Measurements from ENCODE around the gene NOL8.

DNA sequence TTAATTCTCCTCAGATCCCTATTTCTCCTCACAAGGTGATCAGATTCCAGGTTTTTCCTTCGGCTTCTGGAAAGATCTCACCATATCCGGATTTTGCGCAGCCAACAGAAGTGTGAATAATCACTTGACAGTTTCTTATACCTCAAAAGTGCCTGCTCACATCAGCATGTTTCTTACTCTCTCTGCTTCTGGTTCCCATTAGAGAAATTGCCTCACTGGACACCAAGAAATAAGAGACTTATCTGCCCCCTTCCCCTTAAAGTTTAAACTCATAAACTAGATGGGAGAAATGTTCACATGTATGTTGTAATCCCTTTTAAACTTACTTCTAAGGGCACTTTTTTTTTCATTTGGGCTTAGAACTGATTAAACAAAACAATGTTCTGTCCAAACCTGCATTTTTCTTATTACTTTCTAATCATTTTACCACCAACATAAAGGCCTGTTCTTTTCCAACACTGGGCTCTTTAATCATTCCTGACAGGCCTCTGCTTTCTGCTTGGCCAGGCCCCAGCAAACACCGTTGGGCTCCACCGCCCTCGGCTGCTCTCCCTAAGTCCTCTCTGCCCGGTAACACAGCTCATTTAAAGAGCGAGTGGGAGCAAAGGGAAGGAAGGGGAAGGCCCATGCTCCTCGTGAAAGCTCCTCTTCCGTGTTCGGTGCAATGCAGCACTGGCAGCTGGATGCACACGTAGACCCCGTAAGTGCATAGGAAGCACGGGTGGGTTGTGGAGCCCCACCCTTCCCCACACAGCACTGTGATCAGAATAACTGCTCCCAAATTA is 53.4 kb downstream of the ROR2 start:
- PRO-cap: no peak
- CAGE, long polyA plus RNA: no peak

DNA sequence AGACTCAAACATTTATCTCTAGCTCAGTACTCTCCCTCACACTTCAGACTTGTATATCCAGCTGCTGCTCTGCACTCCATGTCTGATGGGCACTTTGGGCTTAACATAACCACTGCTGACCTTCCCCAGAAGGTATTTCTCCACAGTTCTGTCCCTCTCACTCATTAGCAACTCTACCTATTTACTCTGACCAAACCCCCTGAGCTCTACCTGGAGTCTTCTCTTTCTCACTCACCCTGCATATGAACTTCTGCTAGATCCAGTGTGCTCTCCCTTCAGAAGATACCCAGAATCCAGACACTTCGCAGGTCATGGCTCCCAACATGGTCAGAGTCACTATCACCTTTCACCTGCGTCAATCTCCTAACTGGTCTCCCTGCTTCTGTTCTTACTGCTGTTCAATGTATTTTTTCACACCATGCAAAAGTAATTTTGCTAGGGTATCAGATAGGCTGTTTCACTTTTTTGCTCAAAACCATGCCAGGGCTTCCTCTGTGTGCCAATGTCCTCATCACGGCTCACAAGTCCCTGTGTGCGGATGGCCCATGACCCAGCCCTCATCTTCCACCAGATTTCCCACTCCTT is 71.8 kb downstream of the SPTLC1 start:
- PRO-cap: no peak
- CAGE, long polyA plus RNA: no peak

DNA sequence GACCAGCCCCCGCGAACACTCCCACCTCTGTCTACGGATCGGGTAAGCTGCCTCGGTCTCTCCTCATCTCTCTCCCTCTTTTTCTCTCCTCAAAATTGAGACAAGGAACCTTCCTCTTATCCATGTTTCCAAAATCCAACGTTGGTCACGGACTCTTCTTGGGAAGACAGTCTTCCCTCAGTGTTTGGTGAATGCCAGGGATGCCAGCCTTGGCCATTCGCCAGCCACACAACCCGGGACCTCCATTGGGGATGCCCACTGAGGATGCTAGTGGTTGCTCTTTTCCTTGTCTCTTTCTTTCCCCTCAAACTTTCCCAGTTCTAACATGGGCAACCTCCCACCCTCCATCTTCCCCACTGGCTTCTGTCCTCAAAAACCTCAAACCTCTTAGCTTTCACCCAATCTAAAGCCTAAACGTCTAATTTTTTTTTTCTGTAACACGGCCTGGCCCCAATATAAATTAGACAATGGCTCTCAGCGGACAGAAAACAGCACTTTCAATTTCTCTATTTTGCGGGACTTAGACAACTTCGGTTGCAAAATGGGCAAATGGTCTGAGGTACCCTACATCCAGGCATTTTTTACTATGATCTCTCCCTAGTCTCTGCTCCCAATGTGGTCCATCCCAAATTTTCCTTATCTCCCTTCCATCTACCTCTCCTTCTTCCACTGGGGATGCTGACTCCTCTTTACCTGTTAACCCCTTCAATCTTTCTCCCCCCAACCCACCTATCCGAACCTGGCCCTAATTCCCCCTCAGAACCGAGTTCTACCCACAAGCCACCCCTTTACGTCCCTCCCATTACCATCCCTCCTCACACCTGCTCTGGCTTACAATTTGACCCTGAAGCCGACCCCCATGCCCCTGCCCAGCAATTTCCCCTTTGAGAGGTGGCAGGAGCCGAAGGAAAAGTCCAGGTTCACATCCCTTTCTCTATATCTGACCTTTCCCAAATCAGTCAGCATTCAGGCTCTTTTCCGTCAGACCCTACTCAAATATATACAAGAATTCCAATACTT is 42.7 kb downstream of the SPTLC1 start:
- PRO-cap: no peak
- CAGE, long polyA plus RNA: no peak

DNA sequence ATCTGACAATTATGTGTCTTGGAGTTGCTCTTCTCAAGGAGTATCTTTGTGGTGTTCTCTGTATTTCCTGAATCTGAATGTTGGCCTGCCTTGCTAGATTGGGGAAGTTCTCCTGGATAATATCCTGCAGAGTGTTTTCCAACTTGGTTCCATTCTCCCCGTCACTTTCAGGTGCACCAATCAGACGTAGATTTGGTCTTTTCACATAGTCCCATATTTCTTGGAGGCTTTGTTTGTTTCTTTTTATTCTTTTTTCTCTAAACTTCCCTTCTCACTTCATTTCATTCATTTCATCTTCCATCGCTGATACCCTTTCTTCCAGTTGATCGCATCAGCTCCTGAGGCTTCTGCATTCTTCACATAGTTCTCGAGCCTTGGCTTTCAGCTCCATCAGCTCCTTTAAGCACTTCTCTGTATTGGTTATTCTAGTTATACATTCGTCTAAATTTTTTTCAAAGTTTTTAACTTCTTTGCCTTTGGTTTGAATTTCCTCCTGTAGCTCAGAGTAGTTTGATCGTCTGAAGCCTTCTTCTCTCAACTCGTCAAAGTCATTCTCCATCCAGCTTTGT is 28.4 kb downstream of the SPTLC1 start:
- PRO-cap: no peak
- CAGE, long polyA plus RNA: no peak

- PRO-cap: no peak
- CAGE, long polyA plus RNA: no peak
Observed at GRCh38 chr9:92140417-92140616, 25.1 kb upstream of the SPTLC1 start.

DNA sequence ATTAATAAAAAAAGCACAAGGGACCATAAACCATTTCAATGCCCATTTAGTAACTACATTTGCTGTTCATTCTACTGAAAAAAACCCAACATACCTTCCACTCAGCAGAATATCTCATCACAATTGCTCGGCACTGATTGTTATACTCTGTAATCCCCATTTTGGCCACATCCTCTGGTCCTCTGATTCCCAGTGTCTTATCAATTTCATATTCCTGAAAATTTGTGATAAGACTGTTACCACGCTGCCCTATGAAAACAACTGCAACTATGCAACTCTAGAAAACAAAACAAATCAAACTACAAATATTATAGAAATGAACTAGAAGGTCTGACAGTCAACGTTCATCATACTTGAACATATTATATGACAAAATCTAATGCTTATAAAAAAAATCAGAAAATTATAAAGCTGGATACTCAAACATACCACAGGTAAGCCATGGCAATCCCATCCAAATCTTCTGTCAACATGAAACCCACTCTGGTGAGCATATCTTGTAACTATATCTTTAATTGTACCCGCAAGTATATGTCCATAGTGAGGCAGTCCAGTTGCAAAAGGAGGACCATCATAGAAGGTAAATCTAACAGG is 5.7 kb downstream of the IARS1 start:
- PRO-cap: no peak
- CAGE, long polyA plus RNA: no peak

GRCh38 chr9:92292893-92293114 is 693 bp downstream of the IARS1 start:
- PRO-cap: no peak
- CAGE, long polyA plus RNA: no peak

GRCh38 chr9:92310457-92310839 is 14.7 kb downstream of the NOL8 start:
- PRO-cap: no peak
- CAGE, long polyA plus RNA: no peak

DNA sequence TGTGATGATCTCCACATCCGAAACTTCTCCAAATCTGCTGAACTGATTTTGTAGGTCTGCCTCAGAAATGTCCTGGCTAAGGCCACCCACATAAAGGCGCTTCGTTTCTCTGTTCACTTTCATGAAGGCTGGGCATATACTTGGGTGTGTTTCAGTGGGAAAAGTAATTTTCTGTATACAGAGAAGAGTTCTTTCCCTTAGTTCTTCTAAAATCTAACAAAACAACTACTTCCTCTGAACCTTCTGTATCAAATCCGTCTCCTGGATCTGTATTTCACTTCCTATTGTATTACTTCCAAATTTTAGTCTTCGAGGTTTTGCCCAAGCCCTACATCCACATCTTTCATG is 1.1 kb downstream of the NOL8 start:
- PRO-cap: no peak
- CAGE, long polyA plus RNA: no peak

- PRO-cap: bidirectional peak, plus-strand start at chr9:92325225, minus-strand start at chr9:92325160; bidirectional peak, plus-strand start at chr9:92325929, minus-strand start at chr9:92325595
- CAGE, long polyA plus RNA: start-site peak on the minus strand at chr9:92325325-92325352, 132 and 489 reads in 2 replicates
Observed at GRCh38 chr9:92325006-92325757, at the start of gene NOL8. Gene NOL8 (minus strand): TSS chr9:92325350.

- PRO-cap: no peak
- CAGE, long polyA plus RNA: no peak
Observed at GRCh38 chr9:92349966-92350730, 24.4 kb downstream of the CENPP start.

DNA sequence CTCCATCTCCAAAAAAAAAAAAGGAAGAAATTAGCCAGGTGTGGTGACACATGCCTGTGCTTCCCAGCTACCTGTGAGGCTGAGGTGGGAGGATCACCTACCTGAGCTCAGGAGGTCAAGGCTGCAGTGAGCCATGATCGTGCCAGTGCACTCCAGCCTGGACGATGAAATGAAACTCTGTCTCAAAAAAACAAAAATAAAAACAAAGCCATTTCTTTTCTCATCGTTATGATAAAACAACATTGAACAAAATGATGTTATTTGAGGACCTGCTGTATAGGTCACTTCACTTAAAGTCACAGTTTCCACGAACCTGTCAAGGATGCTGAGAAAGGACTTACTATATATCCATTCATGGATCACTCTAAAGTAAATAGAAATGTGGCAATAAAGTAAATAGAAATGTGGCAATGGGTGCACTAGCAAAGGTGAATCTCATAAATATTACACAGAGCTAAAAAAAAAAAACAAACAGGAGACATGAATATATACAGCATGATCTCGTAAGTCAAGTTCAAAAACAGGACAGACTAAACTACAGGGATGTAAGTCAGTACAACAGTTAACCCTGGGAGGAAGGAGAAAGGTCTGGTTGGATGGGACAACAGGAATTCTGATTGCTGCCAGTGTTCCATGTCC is 45.4 kb downstream of the IPPK start:
- PRO-cap: no peak
- CAGE, long polyA plus RNA: no peak

GRCh38 chr9:92722569-92723694 is 41.7 kb downstream of the BICD2 start:
- PRO-cap: no peak
- CAGE, long polyA plus RNA: no peak

DNA sequence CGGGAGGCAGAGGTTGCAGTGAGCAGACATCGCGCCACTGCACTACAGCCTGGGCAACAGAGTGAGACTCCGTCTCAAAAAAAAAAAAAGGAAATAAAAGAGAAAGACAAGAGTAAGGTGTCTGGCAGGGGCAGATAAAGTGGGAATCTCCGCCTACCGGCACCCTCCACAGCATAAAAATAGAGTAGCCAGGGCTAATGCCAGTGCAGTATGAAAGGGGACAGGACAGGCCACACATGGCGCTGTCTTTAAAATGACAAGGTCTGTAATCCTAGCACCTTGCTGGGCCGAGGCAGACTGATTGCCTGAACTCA is 7.9 kb downstream of the BICD2 start:
- PRO-cap: no peak
- CAGE, long polyA plus RNA: no peak

GRCh38 chr9:92760200-92760633 is 4.4 kb downstream of the BICD2 start:
- PRO-cap: no peak
- CAGE, long polyA plus RNA: no peak

DNA sequence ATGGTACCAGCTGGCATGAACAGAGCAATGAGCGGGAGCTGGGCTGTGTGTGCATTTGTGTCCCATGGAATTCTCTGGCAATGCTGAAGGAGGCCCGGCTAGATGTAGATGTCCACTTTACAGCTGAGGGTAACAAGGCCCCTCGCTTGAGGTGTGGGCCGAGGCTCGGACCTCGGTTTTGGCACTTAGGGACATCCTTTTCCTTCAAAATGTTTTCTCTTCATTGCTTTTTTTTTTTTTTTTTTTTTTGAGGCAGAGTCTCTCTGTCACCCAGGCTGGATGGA is 1.5 kb upstream of the FGD3 start:
- PRO-cap: no peak
- CAGE, long polyA plus RNA: no peak

DNA sequence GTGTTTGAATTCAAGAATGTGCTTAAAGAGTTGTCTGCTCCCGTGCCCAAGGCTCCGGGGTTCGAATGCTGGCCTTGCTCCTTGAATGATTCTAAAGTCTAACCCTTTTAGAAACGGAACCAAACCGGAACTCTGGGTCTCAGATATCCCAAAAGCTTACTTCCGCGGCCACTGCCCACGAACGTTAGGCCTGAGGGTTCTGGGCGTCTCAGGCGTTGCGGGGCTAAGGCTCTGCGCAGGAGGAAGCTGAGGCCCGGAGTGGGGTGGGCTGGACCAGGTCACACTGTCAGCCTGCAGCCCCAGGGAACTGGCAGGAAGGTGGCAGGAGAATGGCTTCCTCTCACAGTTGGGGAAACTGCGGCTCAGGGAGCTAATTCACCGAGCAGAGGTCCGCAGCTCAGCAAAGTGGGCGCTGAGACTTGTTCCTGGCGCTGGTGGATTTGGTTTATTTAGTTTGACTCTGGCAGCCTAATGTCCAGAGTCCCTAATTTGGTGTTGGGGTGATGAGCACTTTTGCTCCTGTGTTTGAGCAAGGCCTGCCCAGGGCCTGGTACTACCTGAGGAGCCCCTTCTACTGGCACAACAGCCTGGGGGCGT is 1.0 kb downstream of the SUSD3 start:
- PRO-cap: no peak
- CAGE, long polyA plus RNA: no peak

- PRO-cap: no peak
- CAGE, long polyA plus RNA: no peak
Observed at GRCh38 chr9:93107339-93108458, 11.7 kb downstream of the CARD19 start.

DNA sequence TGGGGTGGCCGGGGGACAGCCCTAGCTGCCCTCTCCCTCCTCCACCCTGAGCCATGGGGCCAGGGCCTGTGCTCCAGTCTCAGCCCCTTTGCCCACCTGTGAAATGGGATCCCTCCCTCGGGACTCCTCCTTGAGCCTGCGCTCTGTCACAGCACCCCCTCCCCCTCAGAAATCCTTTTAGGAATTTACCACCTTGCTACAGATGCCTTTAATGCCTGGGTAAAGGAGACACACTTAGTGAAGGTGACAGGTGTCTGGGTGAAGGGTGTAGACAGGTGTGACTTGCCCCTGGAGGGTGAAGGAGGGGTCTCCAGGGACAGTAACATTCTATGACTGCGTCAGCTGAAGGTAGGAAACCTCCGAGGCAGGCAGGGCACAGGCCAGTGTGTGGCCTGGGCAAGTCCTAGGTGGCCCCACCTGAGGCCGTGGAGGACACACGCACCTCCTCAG is 18.0 kb downstream of the CARD19 start:
- PRO-cap: no peak
- CAGE, long polyA plus RNA: no peak

DNA sequence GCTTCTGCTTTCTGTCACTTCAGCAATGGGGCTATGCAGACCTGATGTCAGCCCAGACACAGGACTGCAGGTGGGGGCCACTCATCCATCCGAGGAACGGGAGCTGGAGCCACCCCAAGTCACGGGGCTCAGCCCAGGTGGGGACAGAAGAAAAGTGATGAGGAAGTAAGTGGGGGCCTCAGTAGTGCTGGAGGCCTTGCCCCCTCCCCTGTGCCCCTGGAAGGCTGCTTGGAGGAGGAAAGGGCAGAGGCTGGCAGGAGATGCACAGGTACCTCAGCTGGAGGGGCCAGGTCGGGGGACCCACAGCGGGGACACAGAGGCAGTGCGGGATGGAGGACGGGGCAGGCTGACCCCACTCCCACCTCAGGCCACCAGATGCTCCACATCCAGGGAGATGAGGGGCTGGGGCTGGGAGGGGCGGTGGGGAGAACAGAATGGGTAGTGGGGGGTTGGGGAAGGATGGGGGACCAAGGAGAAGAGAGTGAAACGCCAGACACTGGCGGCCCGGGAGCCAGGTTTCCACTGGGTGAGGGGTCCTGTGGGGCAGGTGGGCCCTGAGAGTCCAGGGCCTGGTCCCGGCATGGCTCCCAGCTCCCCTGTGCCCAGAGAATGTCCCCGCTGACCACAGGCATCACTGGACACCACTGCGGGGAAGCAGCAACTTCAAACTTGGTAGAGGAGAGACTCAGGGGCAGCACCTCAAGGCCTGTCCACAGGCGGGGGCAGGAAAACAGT is 13.4 kb downstream of the NINJ1 start:
- PRO-cap: no peak
- CAGE, long polyA plus RNA: no peak